BE2C (cell line): ENCODE measurements around the gene KCNB1.

DNA sequence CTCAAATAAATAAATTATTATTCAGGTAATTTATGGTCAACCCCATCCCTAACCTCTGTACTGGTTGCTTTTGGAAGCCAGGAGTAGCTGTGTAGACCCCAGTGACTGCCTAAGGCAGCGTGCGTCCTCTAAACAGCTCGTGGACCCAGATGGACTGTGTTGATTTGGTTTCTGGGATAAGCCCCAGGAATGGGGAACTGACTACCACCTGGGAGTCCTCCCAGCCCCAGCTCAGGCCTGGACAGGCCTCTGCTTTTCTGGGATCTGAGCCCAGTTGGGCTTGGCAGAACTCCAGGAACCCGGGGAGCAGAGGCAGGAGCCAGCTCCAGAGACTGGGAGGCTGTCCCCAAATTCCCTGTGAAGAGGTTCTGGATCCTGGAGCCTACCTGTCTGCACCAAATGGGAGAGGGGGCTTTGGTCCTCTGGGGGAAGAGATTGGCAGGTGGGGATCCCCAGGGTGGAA, 100.9 kb downstream of the KCNB1 start:
- RRBS, result no CpG with 5 or more reads among the region's 4 CpGs

DNA sequence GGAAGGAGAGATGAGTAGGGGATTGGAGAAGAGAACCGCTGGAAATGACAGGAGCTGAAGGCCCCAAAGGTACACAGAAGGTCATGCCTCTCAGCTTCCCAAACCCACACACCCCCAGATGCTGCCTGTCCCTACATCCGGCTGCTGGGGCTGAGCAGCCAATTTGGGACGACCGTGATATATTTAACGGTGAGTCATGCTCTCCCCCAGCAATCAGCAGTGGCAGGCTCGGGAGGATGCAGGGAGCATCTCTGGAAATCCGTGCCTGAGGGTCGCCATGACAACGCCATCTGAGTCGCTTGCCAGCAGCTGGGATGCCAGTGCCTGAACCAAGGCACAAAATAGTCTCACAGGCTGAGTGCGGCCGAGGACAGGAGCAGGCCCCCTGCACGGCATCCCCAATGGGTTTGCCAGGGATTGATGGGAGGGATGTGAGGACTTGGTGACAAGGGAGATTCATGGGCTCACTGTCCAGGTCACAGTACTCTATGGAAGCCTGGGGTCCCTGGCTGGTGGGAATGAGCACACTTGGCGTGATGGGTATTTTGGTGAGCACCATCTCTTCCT, 57.9 kb downstream of the KCNB1 start:
- RRBS, result no CpG with 5 or more reads among the region's 14 CpGs

DNA sequence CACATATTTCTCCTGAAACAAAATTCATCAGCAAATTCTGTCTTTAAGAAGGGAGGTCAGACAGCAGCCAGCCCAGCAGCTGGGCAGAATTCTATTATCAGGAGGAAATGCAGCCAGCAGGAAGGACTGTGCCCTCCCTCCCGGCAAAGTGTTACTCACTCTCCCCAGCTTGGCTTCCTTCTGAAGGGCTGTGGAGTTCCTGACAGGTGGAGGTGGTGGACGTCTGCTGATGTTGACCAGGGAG, 37.3 kb downstream of the KCNB1 start:
- RRBS, result no CpG with 5 or more reads among the region's 2 CpGs

DNA sequence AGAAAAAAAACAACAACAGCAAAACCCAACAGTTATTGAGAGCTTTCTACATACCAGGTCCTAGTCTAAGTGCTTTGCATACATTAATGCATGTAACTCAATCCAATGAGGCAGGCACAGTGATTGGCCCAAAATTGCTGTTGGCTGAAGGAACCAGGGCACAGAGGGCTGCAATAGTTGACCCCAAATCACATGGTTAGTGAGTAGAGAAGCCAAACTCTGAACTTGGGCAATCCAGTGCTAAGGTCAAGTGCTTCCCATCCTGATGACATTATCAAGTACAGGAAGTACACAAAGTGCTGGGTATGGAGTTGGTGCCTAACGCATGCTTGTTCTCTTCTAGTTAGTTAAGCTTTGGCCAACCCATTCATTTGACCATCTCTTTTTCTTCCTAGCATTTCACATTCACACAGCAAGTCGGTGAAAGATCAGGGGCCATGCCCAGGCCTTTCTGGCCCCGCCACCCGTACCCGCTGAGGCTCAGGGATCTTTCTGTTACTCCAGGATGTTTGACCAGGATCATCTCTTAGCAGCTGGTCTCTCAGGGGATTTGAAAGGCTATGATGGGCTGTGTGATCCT, 7.1 kb downstream of the KCNB1 start:
- RRBS, result no CpG with 5 or more reads among the region's 5 CpGs

- RRBS, result 91% methylated on average over 10 of the region's 35 CpGs
These were observed at the start of gene KCNB1 for GRCh38 chr20:49482488-49482847. KCNB1 (minus strand) TSS chr20:49482668.

DNA sequence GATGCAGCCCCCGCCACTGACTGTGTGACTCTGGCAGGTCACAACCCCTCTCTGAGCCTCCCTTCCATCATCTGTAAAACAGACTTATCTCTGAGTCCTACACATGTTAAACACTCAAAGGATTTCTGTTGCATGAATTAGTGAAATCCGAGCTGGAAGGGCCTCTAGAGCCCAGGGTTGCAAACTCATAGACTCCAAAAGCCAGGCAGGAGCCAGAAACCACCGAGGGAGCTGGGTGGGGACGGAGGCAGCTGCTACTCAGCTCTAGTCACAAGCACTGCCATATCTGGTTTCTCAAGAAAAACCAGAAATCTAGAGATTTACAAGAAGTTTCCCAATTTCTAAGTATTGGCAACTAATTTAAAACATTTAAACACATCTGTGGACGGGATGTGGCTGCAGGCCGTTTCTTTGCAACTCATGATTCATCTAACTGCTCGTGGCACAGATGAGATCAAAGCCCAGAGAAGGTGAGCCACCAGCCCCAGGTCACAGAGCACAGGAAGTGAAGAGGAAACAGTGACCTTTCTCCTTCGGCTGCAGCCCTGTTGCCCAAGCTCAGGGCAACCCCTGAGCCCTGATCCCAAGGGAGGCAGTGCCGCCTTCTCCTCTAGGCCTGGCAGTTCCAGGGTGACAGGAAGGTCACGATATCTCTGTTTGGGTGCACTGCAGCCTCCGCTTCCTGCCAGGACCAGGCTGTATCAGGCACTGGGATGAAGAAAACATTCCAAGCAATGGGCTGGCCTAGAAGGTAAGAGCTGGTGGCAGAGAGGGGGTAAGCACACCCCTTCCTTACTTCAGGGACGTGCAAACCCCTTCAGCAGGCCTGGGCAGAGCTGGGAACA, 26.4 kb upstream of the PTGIS start:
- RRBS, result no CpG with 5 or more reads among the region's 12 CpGs

DNA sequence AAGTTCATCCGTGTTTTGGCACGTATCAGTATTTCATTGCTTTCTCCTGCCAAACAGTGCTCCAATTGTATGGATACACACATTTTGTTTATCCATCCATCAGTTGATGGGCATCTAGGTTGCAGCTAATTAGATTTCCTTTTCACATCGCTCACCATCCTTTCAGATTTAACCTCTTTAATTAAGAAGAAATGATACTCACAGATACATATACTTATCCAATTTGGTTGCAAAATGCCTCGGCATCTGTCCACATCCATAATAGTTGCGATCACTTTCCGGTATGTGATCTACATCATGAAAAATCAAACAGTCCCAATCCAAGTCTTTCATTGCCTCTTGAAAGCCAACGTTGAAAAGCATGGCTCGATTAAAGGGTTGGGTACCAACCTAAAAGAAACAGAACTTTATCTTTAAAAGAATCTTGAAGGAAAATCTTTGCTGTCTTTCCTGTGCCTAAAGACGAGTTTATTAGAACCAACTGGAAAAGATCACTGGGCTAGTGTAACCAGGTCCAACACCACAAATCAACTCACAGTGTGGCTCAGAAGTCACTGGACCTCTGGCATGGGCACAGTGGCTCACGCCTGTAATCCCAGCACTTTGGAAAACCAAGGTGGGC, 72.5 kb upstream of the PTGIS start:
- RRBS, result no CpG with 5 or more reads among the region's 10 CpGs

DNA sequence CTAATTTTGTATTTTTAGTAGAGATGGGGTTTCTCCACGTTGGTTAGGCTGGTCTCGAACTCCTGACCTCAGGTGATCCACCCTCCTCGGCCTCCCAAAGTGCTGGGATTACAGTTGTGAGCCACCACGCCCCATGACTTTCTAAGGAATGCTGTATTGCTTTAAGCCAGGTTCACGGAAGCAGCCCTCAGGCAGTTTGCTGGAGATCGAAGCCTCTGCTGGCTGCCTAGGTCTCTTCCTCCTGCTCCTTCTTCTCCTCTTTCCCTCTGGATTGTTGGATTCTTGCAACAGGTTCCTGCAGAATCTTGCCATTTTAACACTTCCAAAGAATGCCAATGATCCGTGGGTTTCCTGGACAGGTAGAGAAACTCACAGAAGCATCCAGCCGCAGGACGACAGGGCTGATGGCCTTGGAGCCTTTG, 29.3 kb upstream of the B4GALT5 start:
- RRBS, result no CpG with 5 or more reads among the region's 9 CpGs

GRCh38 chr20:49775163-49775736, 37.4 kb upstream of the SLC9A8 start:
- RRBS, result no CpG with 5 or more reads among the region's 5 CpGs

GRCh38 chr20:49896077-49896709, 19.1 kb downstream of the SPATA2 start:
- RRBS, result no CpG with 5 or more reads among the region's 8 CpGs

- RRBS, result 88% methylated on average over 5 of the region's 10 CpGs
These were observed 7.7 kb downstream of the SPATA2 start for GRCh38 chr20:49907514-49908073.

- RRBS, result no CpG with 5 or more reads among the region's 6 CpGs
These were observed 7.8 kb upstream of the RNF114 start for GRCh38 chr20:49928429-49928691.

GRCh38 chr20:49928692-49929178, 7.5 kb upstream of the RNF114 start:
- RRBS, result 3% methylated on average over 4 of the region's 10 CpGs

- RRBS, result no CpG with 5 or more reads among the region's 3 CpGs
These were observed 13.5 kb upstream of the SNAI1 start for GRCh38 chr20:49969285-49969683.

DNA sequence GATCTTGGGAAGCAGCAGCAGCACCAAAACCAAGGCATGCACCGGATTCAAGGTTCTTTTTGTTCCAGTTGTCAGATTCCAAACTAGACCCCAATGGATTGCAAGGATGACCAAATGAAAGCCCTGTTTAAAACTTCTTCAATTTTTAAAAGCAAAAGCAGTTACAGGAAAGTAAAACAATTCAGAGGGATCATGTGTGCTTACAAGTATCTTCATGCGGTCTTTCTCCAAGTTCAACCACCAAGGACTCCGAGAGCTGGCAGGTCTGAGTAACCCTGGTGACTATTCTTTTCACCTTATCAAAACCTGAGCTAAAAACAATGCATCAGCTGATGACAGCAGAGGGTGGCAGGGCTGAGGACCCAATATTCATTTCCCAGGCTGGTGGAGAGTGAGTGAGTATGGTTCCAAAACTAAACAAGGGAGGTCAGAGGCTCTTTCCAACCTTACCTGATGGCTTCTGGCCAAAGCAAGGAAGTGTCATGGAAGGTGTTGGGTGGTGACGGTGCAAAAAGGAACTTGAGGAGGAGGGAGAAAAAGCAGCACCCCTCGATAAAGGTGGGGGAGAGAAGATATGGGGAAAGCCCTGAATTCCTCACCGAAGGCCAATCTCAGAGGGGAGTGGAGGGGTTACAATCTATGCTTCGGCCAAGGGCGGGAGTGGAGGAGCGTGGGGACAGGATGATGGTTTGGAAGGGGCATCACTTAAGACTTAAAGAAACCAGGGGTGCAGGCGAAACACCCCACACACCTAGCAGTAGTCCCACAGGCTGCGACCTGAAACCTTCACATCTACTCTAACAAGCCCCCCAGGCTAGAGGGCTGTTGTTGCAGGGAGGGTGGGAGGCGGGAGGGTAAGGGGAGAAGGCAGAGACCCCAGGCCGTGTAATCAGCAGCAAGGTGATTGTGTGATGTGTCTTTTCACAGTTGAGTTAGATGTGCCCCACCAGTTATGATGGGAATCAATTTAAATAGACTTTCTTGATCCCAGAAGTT, 31.1 kb downstream of the UBE2V1 start:
- RRBS, result no CpG with 5 or more reads among the region's 13 CpGs

GRCh38 chr20:50132203-50133107, 19.5 kb upstream of the UBE2V1 start:
- RRBS, result no CpG with 5 or more reads among the region's 7 CpGs

GRCh38 chr20:50196112-50196608, 5.5 kb downstream of the CEBPB start:
- RRBS, result no CpG with 5 or more reads among the region's 6 CpGs

DNA sequence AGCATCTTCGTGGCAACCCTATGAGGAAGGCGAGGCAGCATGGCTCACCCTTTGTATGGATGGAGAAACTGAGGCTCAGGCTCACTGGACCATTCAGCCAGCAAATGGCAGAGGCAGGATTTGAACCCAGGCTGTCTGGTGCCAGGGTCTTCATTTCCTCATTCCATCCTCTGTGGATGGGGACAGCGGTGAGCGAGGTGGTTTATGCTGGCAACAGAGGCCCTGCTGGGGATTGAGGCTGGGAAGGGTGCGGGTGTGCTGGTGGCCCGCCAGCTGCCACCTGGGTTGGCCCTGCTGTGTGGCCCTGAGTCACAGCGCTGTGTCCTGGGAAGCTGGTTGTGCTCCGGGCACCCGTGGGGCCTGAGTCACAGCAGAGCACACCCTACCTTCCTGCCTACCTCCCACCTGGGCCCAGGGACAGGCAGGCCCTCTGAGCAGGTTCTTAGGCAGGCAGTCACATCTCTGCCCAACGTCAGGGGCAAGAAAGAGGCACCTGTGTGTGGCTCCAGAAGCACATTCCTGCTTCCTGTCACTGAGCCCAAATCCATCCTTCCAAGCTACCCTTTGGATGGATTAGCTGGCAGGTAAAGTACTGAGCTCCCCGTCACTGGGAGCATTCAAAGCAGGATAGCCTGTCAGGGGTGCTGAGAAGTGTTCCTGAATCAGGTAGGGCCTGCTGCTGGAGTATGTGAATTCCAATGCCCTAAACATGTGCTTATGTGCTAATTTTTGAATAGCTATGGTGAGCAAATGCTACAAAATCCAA, 53.8 kb downstream of the CEBPB start:
- RRBS, result no CpG with 5 or more reads among the region's 11 CpGs

DNA sequence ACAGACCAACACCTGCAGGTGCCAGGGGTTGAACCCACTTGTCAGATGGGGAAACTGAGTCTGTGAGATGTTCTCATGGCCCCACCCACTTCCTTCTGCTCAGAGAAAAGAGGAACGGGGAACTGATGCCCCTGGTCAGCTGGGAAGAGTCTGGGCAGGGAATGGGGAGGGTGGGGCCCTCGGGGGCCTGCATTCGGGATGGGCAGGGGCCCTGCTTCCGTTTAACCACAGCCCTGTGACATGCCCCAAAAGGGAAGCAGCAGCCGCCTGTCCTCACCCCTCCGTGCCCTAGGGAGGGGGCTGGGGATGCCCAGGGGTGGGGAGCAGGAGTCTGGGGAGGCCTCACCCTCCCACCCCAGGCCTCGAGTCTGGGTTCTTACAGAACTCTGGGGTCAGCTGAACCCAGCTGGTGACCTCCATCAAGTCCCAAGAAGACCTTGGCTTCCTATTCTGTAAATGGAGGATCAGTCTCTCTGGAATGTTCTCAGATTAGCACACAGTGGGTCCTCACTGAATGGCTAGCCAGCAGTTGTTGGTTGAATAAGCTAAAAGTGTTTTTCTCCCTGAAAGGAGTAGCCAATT, 81.5 kb downstream of the CEBPB start:
- RRBS, result no CpG with 5 or more reads among the region's 7 CpGs

DNA sequence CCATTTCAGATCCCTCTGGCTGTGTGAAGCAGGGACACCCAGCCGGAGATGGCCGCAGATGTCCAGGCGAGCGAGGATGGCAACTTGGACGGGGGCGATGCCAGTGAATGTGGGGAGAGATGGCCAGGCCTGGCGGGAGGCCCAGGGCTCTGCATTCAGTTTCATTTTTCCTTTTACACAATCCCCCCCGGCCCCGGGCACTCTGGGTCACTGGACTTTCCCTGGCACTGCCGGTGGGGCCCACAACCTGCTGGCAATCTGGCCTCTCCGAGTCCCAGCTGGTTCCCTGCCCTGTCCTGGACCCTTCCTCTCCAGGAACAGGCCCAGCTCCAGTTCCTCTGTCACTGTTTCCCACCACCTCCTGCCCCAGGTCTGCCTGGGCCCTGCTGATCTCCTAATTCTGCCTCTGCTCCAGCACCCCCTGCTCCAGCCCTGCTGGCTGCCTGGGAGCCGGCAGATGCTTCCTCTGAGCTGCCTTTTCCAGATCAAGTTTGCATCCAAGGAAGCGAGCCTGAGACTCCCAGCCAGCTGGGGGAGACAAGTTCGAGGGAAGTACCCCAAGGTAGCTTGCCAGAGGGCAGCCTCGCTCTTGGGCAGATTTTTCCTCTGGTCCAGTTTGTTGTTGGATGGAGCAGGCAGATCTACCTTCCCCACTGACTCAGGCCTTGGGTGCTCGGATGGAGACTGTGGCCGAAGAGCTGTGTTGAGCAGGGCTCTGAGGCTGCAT, 83.1 kb downstream of the CEBPB start:
- RRBS, result 95% methylated on average over 4 of the region's 17 CpGs